ENCODE measurements around a stretch of chr13.

DNA sequence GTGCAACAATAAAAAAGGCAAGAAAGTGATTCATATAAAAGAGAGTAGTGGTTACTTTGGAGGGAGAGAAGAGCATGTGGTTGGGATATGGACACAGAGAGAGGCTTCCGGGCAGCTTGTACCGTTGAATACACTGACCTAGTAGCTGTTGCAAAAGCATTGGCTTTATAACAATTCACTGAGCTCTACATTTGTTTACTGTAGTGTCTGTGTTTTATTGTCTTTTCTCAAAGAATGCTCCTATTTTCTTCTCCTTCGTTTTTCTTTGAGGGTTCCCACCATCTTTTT lies 29.7 kb upstream of the IRS2 start:
- CAGE, long polyA plus RNA, result no peak
- RRBS, result no CpG with 5 or more reads among the region's 3 CpGs

GRCh38 chr13:110107940-110108368 lies 199.0 kb downstream of the COL4A1 start:
- CAGE, long polyA plus RNA, result no peak
- RRBS, result no CpG with 5 or more reads among the region's 14 CpGs

- CAGE, long polyA plus RNA, result no peak
- RRBS, result no CpG with 5 or more reads among the region's 18 CpGs
These were observed 180.5 kb downstream of the COL4A1 start for GRCh38 chr13:110126196-110127095.

DNA sequence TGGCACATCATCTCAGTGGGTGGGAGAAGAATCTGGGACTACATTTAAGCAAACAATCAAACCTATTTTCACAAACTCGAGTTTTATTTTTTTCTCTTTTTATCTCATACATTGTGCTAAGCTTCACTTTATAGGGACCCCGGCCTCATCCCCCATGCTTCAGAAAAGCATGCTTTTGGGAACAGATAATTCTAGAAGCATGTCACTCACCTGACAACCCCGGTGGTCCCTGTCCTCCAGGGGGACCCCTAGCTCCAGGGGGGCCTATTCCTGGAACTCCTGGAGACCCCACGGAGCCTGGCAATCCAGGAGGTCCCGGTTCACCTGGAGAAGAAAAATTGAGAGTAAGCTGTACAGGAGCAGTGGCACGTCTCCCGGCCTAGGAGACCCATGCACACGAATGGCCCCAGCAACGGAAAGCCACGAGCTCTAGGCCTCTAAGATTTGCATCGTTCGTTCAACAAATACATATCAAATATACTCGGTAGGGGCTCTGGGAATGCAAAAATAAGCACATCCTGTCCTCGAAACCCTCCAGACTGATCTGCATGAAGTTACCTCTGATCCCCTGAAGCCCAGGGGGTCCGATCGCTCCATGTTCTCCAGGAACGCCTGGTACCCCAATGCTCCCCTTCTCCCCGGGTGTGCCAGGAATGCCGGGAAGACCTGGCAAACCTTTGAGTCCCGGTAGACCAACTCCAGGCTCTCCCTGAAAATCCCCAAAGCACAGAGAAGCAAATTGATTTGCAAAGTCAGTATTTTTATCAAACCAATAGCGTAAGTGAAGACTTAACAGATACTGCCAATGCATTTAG lies 128.0 kb downstream of the COL4A1 start:
- CAGE, long polyA plus RNA, result no peak
- RRBS, result 97% methylated on average over 4 of the region's 21 CpGs

GRCh38 chr13:110217390-110217963 lies 89.5 kb downstream of the COL4A1 start:
- CAGE, long polyA plus RNA, result no peak
- RRBS, result no CpG with 5 or more reads among the region's 7 CpGs

- CAGE, long polyA plus RNA, result no peak
- RRBS, result no CpG with 5 or more reads among the region's 12 CpGs
These were observed 28.5 kb downstream of the COL4A1 start for GRCh38 chr13:110278021-110279247.

- CAGE, long polyA plus RNA, result no peak
- RRBS, result 90% methylated on average over 2 of the region's 10 CpGs
These were observed 19.5 kb downstream of the COL4A1 start for GRCh38 chr13:110287499-110287895.

DNA sequence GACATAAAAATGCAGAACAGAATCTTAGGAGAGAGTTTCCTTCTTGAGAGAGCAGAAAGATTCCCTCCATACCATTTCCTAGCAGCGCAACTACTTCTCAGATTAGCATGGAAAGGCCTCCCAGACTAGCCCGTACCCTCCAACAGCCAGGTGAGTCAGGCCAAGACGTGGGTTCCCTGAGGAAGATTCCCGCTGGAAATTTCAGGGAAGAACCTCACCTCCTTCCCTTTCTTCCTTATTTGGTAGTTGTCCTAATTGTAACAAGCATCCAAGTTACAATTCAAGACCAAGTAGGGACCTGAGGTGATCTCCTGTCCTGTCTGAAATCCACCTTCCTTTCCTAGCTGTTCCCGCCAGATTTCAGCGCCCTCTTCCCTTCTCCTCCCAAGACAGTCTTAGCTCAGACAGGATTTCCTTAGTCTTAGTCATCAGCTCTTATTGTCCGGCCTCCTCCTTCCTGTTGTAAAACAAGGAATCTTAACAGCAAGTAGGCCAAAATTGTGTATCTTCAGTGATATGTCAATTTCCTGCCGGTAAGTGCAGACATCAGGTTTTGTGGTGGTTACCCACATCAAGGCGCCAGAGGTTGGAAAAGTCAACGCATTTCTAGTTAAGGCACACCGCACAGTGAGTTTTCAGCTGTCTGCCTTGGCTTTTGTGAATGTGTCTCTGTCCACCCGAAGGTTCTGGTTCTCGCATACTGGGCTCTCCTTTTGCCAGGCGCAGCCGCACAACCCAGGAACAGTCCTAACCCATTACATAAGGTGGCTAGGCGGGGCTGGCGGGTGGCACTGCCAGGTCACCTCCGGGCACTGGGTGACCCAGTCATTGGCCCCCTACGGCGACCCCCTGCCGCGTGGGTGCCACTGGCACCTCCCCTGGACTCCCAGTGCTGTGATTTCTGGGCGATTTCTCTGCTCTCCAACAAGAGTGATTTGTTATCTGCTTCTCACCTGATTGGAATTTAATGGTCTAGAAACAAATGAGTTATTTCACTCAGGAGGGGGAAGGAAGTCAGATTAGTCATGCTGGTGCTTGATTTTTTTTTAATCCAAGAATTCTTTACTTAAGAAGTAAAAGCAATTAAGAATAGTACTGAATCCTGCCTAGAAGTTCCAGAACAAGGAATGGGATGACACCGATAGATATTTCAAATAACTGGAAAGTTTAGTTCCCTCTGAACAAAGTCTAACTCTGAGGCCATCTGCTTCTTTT lies 12.8 kb downstream of the COL4A2 start:
- CAGE, long polyA plus RNA, result no peak
- RRBS, result 12% methylated on average over 2 of the region's 24 CpGs

DNA sequence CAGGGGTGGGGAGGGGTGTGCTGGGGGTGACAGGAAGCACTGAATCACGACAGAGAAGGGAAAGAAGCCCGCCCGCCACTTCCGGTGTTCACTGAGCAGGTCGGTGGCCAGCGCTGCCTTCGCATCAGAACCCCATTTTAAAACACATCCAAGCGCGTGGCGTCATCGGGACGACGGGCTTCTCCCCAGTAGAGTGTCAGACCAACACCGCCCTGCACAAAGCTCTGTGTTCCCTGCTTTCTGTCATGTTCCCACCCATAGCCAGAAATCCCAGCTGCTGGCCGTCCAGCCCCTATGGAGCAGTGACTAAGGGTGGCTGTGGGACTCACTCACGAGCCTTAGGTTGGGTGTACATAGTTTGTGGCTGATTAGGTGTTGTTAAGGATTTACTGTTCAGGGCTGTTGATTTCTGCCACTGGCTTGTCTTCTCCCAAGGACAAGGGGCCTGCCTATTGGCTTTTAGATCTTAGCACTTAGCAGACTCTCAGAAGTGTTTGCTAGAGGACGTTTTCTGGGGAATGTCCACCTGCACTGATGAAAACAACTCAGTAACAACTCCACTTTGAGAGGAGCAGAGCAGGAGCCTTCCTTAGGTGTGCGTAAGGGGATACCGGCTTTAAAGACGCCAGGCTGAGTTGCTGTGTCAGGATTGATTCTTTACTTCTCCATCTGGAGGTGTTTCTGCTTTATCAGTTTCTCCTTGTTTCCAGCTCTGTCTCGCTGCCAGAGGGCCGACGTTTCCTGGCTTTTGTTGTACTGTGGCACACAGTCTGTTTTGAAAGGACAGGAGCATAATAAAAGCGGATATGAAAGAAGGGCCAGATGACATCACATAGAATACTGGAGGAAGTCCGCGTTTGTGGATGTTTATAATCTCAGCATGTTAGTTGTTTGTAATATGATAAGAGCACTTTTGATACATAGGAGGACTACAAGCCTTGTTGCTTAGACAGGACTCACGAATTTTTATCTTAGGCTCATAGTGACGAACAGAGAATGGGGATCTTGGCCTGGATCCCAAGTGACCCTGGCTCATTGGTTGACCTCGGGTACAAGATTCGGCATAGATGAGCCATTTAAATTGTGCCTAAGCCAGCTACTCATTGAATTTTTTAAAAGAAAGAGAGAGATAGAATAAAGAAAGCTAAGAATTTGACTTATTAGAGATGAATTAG lies 34.3 kb downstream of the COL4A2 start:
- CAGE, long polyA plus RNA, result no peak
- RRBS, result no CpG with 5 or more reads among the region's 30 CpGs

DNA sequence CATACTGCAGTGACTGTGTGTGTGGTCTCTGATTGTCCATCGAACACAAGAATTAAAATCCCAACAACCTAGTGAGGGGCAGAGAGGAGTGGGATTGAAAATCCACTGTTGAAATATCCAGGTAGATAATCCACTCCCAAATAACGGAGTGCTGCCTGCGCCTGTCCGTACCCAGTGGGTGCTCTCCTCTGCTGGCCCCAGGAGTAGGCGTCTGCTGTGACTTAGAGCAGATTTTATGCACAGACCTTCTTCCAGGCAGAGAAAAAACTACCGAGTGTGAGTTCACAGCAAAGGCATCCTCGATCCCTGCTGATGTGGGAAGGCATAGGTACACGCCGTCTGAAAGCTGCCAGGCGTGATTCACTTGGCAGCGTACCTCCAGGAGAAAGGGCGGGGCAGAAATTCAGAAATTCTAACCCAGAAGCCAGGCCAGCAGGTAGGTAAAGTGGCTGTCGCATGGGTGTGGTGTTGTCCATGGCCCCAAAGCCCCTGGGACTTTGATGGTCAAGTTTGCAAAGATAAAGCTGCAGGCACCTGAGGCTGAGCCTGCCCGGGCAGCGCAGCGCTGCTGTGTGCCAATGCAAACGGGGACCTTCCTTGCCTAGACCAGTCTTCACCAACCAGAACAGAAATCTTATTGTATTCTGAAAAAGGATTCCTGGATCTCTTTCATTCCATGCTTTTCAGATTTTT lies 36.2 kb downstream of the COL4A2 start:
- CAGE, long polyA plus RNA, result no peak
- RRBS, result no CpG with 5 or more reads among the region's 17 CpGs

- CAGE, long polyA plus RNA, result no peak
- RRBS, result no CpG with 5 or more reads among the region's 9 CpGs
These were observed 71.0 kb downstream of the COL4A2 start for GRCh38 chr13:110377882-110378594.

DNA sequence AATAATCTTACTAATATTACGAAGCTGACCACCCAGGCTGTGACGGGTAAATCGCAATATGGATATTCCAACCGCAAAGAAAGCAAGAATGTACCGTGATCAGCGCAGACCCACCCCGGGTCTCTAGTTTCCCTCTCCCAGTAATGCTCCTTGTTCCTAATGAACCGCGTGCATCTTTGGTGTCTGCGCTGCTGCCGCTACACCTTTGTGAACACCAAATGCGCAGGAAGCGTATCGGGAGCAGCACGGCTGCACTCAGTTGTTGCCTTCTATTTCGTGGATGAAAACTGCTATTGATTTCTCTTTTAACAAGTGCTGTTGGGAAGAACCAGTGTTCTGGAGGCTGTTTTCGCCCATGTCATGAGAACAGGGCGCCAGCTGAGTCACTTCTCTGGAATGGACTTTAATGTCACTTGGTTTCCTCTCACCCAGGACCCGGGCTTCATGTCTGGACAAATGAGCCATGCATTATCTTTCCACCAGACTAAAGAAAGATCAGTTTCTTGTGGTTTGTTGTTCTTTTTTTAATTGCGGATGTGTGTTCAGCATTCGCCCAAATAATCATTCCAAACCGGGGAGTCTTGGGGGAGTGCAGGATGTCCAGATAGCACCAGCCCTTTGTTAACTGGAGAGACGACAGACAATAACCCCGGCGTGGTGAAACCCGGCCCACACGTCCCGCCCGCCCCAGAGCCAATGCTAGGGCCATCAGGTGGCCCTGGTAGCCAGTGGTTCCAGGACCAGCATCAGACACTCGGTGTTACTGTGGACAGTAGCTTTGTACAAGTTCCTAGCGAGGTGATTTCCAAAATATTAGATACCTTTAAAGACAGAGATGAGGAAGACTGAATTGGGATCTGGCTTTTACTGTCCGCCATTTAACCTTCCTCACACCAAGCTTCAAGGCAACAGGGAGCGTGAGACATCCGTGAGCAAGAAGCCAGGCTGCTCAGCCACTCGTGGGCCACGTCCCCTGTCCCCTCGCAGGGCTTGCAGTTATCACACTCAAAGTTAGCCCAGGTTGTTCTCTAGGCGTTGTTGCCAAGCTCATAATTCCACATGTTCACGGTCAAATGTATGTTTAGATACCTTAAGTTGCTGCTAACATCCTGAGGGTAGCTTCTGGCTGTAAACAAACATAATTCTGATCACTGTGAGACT lies 102.6 kb downstream of the COL4A2 start:
- CAGE, long polyA plus RNA, result no peak
- RRBS, result 21% methylated on average over 3 of the region's 39 CpGs

DNA sequence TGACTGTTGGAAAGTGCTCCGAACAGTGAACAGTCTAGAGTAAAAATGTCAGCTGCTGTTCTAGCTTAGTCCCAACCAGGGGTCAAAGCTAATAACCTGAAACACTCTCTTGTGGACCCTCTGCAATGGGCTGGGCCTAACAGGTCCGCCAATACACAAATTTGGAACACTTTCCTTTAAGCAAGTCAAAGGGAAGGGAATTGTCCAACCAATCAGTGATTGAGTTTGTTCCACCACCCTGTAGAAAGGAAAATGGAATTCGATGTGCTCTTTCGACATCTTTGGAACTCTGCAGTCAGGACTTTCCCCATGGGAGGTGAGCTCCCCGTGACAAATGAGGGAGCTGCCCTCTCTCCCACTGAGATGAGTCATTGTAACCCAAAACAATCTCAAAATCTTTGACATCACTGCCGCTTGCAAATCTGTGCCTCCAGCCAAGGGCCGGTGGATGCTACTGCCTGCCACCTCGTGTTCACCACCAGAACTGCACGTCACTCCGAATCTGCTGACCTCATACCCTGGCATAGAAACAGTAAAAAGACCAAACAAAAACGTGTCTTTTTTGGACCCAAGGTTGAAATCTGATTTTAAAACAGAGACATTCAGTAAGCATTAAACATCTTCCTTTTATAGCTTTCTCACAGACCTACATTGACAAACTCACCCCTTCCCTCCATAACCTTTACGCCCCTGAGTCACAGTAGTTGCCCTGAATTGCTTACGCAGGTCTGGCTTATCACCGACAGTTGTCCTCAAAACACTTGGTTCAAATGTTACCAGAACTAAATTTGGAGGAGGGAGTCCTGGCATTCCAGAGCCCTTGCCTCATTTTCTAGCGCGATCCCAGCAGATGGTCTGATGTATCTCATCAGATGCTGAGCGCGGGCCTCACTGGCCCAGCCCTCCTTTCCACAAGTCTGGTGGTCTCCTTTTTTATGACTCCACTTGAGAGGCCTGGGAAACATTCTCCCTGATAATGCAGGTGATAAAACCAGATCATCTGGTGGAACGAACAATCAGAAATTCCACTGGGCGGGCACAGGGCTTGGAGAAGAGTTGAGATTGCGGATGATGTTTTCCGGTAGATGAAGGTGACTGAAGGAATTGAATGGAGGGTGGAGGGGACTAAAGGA lies 105.2 kb downstream of the COL4A2 start:
- CAGE, long polyA plus RNA, result no peak
- RRBS, result no CpG with 5 or more reads among the region's 22 CpGs

DNA sequence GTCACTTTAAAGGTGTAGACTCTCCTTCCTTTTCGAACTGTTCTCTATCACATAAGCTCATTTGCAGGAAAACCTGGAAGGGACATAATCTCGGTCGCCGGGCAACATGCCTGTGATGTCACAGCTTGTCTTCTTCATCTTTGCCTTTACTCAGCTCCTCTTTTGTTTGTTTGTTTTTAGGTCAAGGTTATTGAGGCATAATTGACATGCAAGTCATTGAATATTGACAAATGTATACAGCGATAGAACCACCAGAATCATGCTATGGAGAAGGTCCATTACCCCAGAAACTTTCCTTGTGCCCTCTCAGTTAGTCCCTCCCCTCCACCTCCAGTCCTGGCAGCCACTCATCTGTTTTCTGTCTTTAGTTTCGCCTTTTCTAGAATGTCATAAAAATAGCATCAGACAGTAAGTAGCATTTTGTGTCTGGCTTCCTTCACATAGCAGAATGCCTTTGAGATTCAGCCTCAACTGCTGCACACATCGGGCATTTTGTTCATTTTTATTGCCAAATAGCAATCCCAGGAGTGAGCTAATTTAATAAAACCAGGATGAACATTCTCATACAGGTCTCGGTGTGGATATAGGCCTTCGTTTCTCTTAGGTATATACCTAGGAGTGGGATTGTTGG lies 110.3 kb downstream of the COL4A2 start:
- CAGE, long polyA plus RNA, result no peak
- RRBS, result no CpG with 5 or more reads among the region's 9 CpGs

GRCh38 chr13:110441210-110441619 lies 120.3 kb downstream of the RAB20 start:
- CAGE, long polyA plus RNA, result no peak
- RRBS, result no CpG with 5 or more reads among the region's 9 CpGs

GRCh38 chr13:110473013-110473702 lies 88.4 kb downstream of the RAB20 start:
- CAGE, long polyA plus RNA, result no peak
- RRBS, result 93% methylated on average over 7 of the region's 13 CpGs

- CAGE, long polyA plus RNA, result no peak
- RRBS, result no CpG with 5 or more reads among the region's 13 CpGs
These were observed 76.8 kb downstream of the RAB20 start for GRCh38 chr13:110484752-110485151.

DNA sequence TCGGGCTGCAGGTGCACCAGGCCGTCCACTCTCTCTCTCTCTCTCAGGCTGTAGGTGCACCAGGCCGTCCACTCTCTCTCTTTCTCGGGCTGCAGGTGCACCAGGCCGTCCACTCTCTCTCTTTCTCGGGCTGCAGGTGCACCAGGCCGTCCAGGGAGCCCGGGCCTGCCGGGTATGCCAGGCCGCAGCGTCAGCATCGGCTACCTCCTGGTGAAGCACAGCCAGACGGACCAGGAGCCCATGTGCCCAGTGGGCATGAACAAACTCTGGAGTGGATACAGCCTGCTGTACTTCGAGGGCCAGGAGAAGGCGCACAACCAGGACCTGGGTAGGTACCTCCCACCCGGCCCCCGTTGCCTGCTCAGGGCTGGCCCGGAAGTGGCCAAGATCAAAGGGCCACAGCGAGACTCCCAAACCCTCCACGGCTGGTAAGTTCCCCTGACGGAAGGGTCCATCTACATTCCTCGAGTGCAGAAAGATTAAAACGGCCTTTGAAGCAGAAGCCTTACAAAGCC lies 55.2 kb downstream of the RAB20 start:
- CAGE, long polyA plus RNA, result no peak
- RRBS, result 94% methylated on average over 6 of the region's 23 CpGs

GRCh38 chr13:110560009-110560543 lies 1.4 kb downstream of the RAB20 start:
- CAGE, long polyA plus RNA, result no peak
- RRBS, result no CpG with 5 or more reads among the region's 7 CpGs

GRCh38 chr13:110609842-110610355 lies 5.4 kb upstream of the NAXD start:
- CAGE, long polyA plus RNA, result no peak
- RRBS, result no CpG with 5 or more reads among the region's 8 CpGs

All from BJ (cell line).